Trachea (tissue), 1 donor: ENCODE results near the gene KCTD10.

DNA sequence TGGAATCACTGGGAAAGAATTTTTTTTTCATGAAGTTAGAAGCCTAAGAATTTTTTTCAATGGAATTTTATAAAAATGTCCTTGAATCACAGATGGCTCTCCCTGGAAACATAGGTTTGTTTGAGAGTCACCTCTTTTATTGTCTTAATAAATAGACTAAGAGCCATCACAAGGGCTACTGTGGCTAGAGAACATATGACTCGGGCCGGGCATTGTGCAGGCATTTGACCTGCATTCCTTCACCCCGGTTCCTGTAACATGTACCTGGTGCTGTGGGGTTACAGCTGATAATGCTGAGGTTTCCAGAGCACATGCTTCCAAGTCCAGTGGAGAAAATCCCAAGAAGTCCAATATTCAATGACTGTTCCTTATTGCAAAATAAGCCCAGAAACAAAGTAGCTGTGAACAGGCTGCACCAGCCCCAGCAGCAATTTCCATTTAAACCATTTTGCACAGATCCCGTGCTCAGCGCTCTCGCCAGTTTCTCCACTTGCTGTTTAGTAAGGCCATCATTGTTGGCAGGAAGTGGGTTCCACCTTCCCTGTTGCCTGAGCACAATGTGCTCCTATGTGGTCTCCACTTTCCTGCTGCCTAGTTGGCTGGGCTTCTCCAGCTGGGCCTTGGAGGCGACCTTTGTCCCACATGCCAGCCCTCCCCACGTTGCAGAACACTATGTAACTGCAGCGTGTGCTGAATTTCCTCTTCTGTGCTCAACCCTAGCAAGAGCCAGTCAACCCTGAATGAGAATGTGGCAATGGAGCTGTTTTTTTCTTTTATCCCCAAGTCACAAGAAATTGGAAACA lies 838 bp upstream of the ACACB start:
- PRO-cap: no peak

DNA sequence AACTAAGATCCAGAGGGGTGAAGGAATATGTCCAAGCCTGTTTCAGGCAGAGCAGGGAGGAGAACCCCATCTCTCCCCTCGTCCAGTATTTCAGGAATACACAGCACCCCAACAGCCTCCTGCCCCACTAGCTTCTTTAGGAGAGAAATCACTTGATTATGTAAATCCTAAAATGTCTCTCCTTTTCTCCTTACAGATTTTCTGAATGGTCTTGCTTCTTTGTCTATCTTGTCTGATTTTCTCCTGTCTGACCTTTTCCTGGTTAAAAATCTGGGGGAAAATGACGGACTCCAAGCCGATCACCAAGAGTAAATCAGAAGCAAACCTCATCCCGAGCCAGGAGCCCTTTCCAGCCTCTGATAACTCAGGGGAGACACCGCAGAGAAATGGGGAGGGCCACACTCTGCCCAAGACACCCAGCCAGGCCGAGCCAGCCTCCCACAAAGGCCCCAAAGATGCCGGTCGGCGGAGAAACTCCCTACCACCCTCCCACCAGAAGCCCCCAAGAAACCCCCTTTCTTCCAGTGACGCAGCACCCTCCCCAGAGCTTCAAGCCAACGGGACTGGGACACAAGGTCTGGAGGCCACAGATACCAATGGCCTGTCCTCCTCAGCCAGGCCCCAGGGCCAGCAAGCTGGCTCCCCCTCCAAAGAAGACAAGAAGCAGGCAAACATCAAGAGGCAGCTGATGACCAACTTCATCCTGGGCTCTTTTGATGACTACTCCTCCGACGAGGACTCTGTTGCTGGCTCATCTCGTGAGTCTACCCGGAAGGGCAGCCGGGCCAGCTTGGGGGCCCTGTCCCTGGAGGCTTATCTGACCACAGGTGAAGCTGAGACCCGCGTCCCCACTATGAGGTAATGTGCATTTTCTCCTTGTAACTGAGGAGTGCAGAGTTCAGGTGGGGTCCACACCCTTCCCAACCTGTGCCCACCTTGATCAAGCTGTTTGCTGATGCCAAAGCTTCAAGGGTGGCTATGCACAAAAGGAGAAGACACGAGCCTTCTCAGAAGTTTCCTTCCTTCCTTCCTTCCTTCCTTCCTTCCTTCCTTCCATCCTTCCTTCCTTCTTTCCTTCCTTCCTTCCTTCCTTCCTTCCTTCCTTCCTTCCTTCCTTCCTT lies 23.2 kb downstream of the ACACB start:
- PRO-cap: no peak

DNA sequence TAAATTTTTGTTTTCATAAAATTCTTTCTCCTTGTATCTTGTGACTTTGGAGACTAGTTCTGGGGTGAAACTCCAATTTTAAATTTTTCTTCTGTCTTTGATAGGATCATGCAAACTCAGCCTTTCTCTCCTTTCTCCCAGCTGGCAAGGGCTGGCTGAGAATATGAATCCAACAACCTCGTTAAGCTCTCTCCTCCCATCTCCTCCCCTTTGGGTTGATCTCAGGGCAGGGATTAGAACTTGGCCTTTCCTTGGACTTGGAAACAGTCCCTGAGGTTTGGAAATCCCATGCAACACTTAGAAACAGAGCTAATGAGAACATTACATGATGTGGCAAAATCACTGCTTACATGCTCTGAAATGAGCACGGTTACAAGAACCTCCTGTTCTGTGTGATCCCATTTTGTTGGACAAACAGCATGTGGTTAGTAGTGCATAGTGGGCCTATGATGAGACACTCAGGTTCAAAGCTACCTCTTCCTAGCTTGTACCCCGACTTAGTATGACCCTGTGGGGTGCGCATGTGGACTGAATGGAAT lies 31.6 kb downstream of the ACACB start:
- PRO-cap: unidirectional peak, plus-strand start at position 266 of the sequence

DNA sequence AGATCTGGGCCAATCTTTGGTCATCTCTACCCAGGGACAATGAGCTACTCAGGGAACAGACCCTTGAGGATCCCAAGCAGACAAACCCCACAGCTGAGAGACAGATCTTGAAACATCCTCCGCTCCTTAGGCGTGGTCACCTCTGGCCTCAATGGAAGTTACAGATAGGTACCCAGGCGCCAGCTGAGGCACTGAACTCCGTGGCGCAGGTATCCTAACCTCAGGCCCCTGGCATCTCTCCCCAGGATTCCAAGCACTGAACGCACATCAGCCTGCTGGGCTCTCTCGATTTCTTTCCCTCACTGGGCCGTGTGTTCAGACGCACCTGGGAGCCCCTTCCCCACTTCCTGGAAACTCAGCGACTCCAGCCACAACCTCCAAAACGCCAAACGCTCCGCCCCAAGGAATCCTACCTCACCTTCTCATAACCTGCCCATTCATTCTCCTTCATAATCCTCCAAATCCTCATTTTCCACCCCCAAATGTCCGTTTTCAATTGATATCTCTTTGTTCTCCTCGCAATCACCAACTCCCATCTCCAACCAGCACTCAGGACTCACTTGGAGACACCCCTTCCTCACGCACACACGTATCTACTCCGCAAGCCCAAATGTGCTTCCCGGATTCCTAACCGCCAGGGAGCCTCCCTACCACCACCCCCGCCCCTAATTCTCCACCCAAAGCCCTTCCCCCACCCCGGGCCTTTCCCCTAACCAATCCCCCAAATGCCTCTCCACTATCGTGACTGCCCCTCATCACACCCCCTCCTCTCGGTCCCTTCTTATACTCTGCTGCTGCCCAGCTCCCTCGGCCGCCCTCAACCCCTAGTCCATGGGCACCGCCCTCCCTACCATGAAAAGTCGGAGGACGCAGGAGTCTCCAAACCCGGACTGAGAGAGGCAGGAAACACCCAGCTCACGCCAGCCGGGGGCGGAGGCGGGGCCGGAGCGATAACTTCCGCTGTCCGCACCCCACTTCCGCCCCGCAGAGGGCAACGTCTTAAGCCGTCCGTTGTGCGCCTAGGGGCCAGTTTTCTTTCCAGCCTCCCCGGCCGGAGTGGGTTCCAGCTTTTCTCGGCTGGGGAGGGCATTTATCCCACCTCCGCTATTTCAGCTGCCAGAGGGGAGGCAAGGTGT lies at the start of gene KCTD10:
KCTD10 (minus strand) TSS at position 892 of the 1,136 bp plus-strand sequence.
- PRO-cap: bidirectional peak, plus-strand start outside the sequence, minus-strand start at position 892 of the sequence

GRCh38 chr12:109540347-109541038 lies 32.8 kb downstream of the MMAB start:
- PRO-cap: no peak

- PRO-cap: no peak
These were observed 9.7 kb downstream of the MMAB start for GRCh38 chr12:109563643-109564039.

DNA sequence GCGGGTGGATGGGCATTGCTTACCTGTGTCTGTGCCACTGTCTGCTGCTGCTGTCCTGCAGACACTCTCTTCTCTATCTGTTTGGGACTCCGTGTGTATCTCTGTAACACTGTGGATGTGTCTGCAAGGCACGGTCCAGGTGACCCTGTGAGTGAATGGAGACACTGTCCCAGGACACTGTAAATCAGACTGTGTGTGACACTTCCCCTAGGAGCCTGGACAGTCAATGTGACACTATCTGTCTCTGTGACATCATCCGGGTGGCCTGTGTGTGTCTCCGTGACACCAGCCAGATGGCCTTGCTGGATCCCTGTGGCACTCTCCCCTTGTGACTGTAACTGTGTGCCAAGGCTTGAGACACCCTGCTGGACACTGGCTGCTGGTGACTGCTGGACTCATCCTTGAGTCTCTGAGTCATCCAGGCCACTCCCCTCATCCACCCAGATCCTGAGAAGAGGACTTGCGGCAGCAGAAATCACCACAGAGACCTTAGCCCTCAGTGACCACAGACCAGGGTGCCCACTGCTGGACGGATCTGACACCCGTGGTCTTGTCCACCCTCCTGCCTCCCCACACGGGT lies 51.5 kb downstream of the MVK start:
- PRO-cap: no peak

DNA sequence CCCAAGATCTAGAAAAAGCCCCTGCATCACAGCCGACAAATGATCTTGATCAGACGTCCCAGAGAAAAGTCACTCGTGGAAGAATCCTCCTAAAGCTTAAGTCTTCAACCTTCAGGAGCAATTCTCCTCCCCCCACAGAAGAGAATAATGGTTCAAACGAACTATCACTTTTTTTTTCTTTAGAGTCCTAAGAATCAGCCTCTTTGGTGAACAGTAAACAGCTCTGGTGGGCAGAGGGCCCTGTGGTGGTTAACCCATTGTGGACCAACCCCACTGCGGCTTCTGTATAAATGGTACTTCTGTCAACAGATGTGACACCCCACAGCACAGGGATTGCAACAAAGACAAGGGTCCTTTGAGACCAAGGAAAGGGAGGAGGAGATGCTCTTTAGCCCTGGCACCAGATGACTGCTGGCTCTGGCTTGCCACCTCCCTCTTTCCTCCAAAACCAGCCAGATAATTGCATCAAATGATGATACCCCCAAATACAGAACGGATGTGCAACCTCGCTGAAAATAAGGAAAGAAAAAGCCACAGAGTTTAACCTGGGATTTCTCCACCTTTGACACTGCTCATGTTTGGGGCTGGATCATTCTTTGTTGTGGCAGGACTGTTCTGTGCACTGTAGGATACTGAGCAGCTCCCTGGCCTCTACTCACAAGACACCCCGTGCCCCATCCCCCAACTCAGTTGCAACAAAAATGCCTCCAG lies 2.4 kb downstream of the GLTP start:
- PRO-cap: no peak

GRCh38 chr12:109908214-109908787 lies 8.2 kb downstream of the TCHP start:
- PRO-cap: no peak

DNA sequence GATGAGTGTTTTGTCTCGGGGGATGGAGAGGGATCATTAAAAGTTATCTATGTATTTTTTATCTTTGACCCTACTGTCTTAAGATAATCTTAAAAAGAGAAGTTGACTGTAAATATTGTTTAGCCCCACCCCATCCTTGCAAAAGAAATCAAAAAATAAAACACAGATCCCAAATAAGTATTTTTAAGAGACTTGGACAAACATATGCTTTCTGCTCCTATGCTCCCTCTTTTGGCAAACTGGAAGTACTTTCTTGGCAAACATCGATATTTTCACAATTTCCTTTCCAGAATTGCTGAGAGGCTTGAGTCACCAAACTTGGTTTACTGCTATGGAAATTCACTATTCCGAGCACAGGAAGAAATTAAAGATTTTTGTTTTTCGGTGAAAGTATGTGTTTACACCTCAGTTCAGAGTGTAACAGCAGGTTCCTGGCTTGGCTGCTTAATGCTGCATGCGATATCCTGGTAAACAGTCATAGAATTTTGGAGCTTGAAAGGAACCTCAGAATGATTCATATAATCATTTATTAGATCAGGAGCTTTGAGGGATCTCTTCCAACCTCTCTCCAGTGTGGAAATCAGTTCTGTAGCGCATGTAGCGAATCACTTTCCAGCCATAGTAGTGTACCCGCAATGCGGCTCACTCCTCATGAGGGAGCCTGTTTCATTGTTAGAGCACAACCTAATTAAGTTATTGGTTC lies 56.7 kb upstream of the ATP2A2 start:
- PRO-cap: no peak

DNA sequence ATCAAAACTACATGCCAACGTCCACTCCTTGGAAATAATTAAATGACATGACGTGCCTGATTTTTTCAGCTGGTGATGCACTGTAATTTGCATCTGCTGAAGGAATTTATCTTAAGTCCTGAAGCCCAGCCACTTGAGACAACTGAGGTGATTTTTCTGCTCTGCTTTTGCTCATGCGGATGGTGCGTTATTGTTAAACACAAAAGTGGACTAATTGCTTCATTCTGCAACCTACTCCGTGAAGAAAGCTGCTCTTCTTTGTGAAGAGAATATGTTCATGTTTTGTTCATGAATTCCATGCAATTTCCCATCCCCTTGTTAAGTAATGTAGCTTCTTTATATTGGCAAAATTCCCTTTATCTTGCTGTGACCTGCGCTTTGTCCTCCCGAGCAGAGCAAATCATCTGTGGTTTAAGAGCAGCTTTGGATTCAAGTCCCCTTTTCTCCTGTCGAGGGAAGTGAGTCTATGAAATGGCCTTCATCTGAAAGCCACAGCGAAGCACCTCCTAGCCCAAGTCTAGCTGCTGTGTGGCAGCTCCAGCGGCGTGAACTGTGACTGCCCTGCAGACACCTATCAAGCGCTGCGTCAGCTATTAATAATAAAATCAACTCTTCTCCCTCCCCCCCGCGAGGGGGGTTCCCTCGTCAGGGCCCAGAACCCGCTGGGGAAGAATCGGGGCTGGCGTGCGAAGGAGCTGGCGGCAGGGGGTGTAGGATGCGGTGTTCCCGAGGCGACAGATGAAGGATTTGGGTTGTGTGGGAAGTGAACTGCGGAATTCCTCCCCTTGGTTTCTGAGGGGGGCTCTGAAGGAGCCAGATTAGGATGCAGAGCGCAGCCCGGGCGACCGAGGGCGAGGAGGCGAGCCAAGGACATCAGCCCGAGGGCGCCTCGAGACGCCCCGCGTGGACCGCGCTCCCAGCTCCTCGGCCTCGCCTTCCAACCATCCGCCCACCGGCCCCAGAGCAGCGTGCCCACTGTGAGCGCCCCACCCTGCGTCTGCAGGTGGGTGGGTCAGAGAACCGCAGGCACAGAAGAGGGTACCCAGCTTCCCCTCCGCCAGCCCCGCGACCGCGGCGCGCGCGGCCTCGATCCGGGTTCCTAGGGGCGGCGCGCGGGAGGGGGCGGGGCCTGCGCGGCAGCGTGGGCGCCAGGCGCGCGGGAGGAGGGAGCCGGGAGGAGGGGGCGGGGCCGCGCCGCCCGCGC lies 683 bp upstream of the ATP2A2 start:
- PRO-cap: bidirectional peak, plus-strand start at position 655 of the sequence, minus-strand start at position 552 of the sequence; bidirectional peak, plus-strand start outside the sequence, minus-strand start at position 1,093 of the sequence

DNA sequence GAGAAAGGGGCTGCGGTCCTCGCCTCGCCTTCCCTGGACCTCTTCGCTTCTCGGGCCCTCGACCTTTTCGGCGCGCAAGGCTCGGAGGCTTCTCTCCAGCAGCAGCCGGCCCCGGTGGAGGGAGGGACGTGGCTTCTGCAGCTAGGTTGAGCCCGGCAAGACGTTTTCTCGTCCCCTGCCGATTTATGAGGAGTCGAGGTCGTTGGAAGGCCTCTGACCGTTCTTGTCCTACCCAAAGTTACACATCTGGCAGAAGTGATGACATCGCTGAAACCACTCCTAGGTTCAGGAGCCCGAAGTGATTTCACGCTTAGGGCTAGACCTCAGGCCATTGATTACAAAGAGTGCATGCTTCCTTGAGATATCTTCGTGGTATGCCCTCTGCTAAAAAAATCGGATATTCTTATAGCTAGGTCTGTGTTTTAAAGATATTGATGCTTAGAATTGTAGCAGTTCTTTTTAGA lies 1.0 kb downstream of the ATP2A2 start:
- PRO-cap: no peak

- PRO-cap: bidirectional peak, plus-strand start at chr12:110283247, minus-strand start at chr12:110283225
These were observed 2.3 kb downstream of the ATP2A2 start for GRCh38 chr12:110282925-110284216.

- PRO-cap: no peak
These were observed 39.6 kb downstream of the ATP2A2 start for GRCh38 chr12:110320602-110321157.

- PRO-cap: no peak
These were observed 51.9 kb downstream of the ATP2A2 start for GRCh38 chr12:110332916-110333470.

GRCh38 chr12:110338804-110339095 lies 57.7 kb downstream of the ATP2A2 start:
- PRO-cap: no peak

GRCh38 chr12:110743031-110743305 lies 277 bp upstream of the PPP1CC start:
- PRO-cap: bidirectional peak, plus-strand start at chr12:110743139, minus-strand start at chr12:110742952

DNA sequence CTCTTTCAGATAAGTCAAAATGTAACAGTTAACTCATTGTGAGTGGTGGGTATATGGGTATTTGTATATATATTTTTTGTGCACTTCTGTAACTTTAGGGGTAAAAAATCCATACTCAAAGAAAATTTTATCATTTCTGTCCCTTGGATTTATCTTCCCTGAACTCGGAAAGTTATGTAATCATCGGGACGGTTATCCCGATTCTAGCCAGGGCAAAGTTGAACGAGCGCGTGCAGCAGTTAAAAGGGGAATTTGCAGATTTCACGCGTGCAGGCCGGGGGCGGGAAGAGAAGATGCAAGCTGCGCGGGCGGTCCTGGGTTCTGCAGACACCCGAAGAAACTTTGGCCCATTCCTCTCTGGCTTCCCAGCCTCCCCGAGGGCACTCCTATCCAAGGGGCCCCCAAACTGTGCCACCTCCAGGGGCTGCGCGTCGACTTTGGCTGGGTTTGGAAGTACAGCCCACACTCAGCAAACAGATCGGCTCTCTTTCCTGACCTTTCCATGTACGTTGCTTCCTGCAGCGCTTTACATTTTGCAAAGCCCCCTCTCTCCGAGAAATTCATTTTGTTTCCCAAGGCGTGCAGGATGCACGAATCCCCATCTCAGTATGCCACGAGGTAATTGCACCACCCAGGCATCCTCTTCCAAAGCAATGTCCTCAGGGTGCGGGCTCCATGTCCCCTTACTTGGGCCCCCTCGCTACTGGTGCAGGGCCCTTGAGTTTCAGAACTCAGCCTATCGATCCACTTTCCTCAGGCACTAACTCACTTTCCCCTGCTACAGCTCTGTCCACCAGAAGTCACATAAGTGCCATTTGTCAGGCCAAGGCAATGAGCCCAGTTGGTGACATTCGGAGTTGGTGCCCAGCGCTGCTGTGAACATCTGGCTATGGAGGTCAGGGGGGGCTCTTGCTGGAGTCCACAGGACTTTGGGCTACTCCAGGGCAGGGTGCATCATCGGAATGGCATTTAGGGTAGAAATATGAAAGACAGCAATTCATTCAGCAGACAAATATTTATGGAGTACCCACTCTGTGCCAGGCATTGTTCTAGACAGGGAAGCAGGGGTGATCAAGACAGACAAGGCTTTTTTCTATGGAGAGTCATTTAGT lies 1.1 kb upstream of the PPP1CC start:
- PRO-cap: no peak

GRCh38 chr12:110913160-110913800 lies 7.1 kb downstream of the MYL2 start:
- PRO-cap: no peak

DNA sequence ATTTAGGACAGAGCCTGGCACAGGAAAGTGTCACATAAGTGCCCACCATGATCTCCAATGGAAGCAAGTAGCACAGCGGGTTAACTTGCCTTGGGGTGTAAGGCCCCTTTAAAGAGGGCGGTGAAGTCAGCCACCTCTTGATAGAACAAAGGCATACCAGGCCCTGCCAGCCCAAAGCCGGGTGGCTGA lies 8.2 kb upstream of the MYL2 start:
- PRO-cap: no peak